ENCODE data around the genes SLC41A2, NOPCHAP1, WASHC4 and TCP11L2.

DNA sequence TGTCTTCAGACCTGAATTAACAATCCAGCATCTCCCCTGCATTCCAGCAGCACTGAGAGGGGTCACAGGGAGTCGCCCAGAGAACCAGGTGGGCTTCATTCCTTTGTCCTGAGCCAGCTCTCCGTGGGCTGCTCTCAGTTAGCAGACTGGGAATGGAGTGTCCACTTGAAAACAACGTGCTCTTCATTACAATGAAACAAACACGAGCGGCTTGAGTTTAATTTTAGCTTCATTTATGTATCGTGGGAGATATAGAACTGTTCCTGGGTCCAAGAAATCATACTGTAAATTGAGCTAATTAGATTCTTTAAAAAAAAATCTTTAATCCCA, 140.2 kb downstream of the CHST11 start:
- PRO-cap, result no peak
- RRBS, 2 experiments, result no CpG with 5 or more reads among the region's 6 CpGs

- PRO-cap, result no peak
- RRBS, 2 experiments, result no CpG with 5 or more reads among the region's 6 CpGs
Observed at GRCh38 chr12:104601250-104602149, 144.8 kb downstream of the CHST11 start.

GRCh38 chr12:104858560-104858959, 99.5 kb downstream of the SLC41A2 start:
- PRO-cap, result no peak
- RRBS, 2 experiments, result no CpG with 5 or more reads among the region's 3 CpGs

DNA sequence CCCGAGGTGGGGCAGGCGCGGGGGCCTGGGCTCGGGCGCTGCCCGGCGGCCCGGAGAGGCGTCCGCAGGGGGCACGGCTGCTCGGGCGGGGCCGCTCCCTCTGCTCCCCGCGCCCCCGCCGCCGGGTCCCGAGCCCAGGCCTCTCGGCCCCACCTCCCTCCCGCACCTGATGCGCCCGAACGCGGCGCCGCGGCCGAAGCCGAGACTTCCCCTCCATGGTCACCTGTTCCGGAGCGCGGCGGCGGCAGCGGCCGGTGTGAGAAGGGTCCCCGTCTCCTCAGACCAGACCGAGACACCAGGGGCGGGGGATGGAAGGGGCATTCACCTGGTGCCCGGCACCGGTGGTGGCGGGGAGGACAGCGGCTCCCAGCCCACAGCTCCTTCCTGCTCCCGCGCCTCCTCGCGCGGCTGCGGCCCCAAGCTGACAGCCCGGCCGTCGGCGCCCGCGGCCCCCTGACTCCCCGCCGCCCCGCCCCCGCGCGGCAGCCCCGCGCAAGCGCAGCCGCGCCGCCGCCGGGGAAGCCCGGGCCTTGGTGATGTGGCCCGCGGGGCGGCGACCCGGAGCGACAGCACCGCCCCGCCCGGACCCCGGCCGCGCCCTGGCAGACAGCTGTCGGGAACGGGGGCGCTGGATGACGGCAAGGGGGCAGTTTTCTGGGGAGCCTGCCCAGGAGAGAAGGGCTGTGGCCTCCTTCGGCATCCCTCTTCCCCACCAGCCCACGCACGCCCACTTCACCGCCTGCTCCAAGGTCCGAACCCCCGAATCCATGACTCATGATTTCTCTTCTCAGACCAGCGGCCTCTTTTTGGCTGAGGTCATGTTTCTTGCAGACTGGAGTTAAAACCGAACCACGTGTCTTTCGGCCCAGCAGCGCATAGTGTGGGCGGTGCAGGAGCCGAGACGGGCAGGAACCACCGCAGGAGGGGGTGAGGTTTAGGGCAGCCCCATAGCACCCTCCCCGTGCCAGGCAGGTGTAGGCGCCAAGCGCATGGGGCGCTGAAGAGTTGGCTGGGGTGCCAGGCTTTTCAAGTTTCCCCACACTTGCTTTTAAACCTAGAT, at the start of gene SLC41A2:
Gene SLC41A2 (minus strand): TSS at position 426 of the 1,060 bp plus-strand sequence.
- PRO-cap, result bidirectional peak, plus-strand start at position 493 of the sequence, minus-strand start at position 426 of the sequence; bidirectional peak, plus-strand start at position 899 of the sequence, minus-strand start at position 721 of the sequence
- RRBS, 2 experiments, result 2% methylated on average over 46 to 53 of the region's 107 CpGs

DNA sequence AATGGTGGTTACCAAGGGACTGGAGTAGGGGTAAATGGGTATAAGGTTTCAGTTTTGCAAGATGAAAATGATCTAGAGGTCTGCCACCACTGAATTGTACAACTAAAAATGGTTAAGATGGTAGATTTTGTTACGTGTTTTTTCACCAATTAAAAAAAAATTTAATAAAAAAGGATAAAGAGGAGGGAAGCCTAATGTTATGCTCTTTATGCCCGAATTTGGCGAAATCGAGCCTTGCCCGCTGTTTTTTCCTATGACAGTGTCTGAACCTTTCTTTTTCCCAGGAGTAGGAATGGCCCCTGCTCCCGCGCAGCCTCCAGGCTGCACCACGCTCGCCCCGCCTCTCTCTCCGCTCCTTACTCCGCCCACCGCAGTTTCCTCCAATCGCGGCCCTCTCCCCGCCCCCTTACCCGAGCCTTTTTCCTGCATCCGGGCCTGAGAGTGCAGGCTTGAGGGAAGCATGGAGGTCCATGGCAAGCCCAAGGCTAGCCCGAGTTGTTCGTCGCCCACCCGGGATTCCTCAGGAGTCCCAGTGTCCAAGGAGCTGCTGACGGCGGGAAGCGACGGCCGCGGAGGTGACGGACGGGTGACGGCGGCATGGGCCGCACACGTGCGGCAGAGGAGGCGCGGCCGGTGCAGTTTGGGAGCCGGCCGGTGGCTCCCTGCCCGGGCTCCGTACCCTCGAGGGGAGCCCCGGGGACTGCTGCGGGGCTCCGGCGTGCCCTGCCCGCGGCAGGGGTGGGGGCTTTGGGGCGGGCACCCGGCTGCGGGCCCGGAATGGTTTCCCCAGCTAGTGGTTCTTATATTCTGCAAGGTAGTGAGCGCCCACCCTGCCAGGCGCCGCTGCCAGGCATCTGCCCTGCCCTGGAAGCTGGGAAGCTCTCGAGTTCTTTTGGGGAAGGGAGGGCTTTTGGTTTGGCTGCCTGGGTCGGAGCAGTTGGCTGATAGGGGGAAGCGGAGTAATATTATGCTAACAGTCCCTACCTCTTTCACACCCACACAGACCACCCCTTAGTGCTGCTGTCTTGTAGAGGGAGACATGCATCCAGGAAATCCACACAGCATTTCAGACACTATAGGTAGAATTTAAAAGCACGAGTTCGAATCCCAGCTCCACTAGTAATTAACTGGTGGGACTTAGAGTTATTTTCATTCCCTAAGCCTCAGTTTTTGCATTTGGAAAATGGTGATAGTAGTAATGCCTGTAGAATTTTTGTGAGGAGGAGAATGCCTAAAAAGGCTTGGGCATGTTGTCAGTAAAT, at the start of gene NOPCHAP1:
Gene NOPCHAP1 (plus strand): TSS at position 424 of the 1,262 bp plus-strand sequence.
- PRO-cap, result bidirectional peak, plus-strand start at position 446 of the sequence, minus-strand start at position 330 of the sequence
- RRBS, 2 experiments, result 1 to 2% methylated on average over 11 to 17 of the region's 61 CpGs

GRCh38 chr12:105031158-105031531, 45.0 kb downstream of the NOPCHAP1 start:
- PRO-cap, result no peak
- RRBS, 2 experiments, result no CpG with 5 or more reads among the region's 1 CpG

DNA sequence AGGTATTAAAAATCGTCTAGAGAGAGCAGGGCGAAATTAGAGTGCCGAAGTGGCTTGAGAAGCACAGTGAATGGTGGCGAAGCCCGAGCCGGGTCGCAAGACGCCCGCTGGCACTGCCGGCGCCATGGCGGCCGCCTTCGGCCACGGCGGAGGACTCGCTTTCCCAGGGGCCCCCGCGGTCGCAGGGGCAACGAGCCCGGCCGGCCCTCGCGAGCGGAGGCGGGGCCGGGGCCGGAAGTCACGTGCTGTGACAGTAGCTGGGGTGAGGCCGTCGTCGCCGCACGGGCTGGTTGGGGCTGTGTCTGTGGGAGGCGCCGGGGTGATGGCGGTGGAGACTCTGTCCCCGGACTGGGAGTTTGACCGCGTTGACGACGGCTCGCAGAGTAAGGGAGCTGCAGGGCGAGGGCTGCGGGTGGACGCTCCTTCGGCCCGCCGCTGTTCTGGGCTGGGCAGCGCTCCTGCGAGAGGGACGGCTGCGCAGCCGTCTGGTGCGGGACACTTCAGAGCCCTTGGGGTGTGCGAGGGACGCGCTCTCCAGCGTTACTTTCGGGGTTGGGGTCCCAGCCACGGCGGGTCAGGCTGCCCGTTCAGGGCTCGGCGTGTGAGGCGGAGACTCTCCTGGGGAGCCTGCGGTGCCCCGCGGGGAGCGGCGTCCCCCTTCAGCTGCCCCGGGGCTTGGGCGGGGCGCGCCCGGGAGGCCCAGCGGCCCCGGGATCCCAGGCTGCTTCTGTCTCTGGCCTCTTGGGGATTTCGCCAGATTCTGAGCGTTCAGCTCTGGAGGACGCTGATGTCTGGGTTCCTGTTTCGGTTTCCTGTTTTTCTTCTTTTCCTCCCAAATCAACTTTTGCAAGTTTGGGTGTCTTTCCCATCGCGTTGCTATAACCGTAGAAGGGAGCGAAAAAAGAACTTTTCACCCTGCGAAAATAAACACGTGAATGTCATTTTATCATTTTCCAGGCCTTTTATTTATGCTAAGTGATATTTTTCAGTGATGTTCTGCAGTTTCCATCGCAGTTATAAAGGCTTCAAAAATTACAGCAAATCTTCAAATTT, at the start of gene WASHC4:
Gene WASHC4 (plus strand): TSS at position 253 of the 1,053 bp plus-strand sequence.
- PRO-cap, result bidirectional peak, plus-strand start at position 299 of the sequence, minus-strand start at position 157 of the sequence; bidirectional peak, plus-strand start at position 756 of the sequence, minus-strand start at position 729 of the sequence
- RRBS, 2 experiments, result 1 to 2% methylated on average over 17 of the region's 90 CpGs

DNA sequence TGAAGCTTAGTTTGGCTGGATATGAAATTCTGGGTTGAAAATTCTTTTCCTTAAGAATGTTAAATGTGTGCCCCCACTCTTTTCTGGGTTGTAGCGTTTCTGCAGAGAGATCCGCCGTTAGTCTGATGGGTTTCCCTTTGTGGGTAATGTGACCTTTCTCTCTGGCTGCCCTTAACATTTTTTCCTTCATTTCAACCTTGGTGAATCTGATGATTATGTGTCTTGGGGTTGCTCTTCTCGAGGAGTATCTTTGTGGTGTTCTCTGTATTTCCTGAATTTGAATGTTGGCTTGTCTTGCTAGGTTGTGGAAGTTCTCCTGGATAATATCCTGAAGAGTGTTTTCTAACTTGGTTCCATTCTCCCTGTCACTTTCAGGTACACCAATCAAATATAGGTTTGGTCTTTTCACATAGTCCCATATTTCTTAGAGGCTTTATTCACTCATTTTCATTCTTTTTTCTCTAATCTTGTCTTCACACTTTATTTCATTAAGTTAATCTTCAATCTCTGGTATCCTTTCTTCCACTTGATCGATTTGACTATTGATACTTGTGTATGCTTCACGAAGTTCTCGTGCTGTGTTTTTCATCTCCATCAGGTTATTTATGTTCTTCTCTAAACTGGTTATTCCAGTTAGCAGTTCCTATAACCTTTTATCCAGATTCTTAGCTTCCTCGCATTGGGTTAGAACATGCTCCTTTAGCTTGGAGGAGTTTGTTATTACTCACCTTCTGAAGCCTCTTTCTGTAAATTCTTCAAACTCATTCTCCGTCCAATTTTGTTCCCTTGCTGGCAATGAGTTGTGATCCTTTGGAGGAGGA, 52.3 kb downstream of the APPL2 start:
- PRO-cap, result no peak
- RRBS, 2 experiments, result no CpG with 5 or more reads among the region's 9 CpGs

- PRO-cap, result no peak
- RRBS, 2 experiments, result no CpG with 5 or more reads among the region's 20 CpGs
Observed at GRCh38 chr12:105197636-105198631, 38.0 kb downstream of the APPL2 start.

GRCh38 chr12:105239168-105239611, 3.2 kb upstream of the APPL2 start:
- PRO-cap, result no peak
- RRBS, 2 experiments, result no CpG with 5 or more reads among the region's 4 CpGs

- PRO-cap, result no peak
- RRBS, 2 experiments, result 13% methylated on average over 2 of the region's 6 CpGs; no CpG with 5 or more reads in 1 of the 2 experiments
Observed at GRCh38 chr12:105459811-105460407, 129.4 kb downstream of the C12orf75 start.

DNA sequence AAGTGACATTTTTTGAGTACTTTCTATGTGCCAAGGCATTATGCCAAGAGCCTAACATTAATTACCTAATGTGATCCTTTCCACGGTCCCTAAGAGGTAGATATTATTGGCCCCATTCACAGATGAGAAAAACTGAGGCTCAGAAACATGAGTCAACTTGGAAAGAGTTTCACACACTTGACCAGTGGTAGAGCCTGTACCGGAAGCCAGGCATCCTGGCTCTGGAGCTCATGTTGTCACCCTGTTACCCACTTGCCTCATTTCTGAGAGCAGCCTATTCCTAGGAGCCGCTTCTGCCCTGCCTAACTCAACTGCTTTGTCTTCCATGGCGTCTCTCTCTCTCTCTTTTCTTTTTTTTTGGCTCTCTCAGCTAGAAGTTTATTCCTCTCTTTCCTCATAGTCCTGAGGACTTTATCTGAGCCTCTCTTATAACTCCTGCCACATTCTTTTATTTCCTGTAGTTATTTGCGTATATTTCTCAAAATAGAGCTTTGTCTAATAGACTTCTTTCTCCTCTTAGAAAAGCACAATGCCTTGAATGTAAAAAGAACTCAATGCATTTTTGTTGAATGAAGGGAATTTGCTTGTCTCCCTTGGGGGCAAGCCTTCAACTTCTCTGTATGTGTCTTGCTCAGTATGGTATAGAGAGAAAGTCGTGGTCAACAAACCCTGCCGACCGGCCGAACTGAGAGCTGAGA, 136.2 kb downstream of the C12orf75 start:
- PRO-cap, result no peak
- RRBS, 2 experiments, result no CpG with 5 or more reads among the region's 9 CpGs

- PRO-cap, result no peak
- RRBS, 2 experiments, result no CpG with 5 or more reads among the region's 7 CpGs
Observed at GRCh38 chr12:106021350-106022129, 117.2 kb downstream of the NUAK1 start.

- PRO-cap, result no peak
- RRBS, 2 experiments, result no CpG with 5 or more reads among the region's 6 CpGs
Observed at GRCh38 chr12:106065132-106066335, 73.2 kb downstream of the NUAK1 start.

DNA sequence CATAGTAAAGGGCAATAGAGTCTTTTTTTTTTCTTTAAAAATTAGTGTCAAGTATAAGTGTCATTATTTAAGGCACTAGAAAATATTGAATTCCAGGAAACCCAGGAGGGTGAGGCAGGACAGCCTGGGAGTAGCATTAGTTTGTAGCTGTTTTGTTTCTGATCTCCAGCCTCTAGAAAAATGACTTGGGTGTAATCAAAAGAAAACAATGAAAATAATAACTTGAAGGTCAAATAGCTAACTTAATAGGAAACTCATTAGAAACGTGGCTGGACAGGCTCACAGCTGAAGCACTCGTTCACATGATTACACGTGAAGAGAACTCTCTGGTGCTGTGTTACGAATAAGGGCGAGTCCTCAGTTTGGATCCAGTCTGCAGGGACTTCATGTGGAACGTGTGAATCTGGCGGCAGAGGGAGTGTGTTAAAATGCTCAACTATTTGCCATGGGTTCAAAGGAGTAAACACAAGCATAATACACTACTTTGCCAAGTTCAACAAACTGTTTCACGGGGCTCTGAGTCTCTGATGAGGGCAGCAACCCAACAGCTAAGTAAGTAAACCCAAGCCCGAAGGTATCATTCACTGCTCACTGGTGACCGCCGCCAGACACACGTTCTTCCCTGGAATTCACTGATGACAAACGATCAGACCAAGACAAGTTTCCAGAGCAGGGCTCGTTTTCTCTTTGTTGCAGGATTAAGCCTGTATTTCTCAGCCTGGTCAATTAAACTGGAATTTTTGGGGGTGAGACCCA, 42.4 kb downstream of the NUAK1 start:
- PRO-cap, result unidirectional peak, minus-strand start at position 676 of the sequence
- RRBS, 2 experiments, result no CpG with 5 or more reads among the region's 14 CpGs

GRCh38 chr12:106101846-106102176, 36.9 kb downstream of the NUAK1 start:
- PRO-cap, result no peak
- RRBS, 2 experiments, result no CpG with 5 or more reads among the region's 4 CpGs

DNA sequence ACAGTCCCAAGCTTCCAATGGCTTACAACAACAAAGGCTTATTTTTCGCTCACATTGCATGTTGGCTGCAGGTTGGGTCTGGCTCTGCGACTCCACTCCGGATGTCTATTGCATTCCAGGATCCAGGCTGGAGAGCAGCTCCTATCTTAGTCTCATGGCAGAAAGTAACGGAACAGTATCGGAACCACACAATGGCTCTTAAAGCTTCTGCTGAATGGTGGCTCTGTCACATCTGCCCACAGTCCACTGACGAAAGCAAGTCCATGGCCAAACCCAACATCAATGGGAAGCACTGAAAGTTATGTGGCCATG, 54.5 kb downstream of the CKAP4 start:
- PRO-cap, result no peak
- RRBS, 2 experiments, result no CpG with 5 or more reads among the region's 6 CpGs

GRCh38 chr12:106198148-106198539, 49.7 kb downstream of the CKAP4 start:
- PRO-cap, result no peak
- RRBS, 2 experiments, result no CpG with 5 or more reads among the region's 5 CpGs

DNA sequence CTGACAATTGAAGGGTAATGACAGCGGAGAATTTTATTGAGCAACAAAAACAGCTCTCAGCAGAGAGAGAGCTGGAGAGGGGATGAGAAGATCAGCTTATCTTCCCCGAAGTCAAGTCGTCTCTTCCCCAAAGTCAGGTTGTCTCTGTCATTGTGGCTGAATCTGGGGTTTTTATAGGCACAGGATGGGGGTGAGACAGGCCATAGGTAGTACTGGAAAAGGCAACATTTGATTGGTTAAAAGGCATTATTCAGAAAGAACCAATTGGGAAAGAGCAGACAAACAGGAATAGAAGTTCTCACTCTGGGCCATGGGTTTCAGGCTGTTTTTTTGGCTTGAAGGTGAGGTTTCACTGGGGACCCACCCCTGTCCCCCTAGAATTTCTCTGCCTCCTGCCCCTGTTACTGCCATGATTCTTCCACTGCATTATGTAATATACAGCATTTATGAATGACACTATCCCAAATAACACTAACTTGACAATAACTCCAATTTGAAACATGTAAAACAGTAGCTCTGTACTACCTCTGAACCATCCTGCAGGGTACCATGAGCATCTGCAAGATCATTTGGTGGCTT, 23.0 kb upstream of the TCP11L2 start:
- PRO-cap, result no peak
- RRBS, 2 experiments, result no CpG with 5 or more reads among the region's 3 CpGs

- PRO-cap, result bidirectional peak, plus-strand start at chr12:106302814, minus-strand start at chr12:106302733
- RRBS, 2 experiments, result under 1% methylated on average over 11 of the region's 83 CpGs
Observed at GRCh38 chr12:106302383-106303238, at the start of gene TCP11L2. TCP11L2 (plus strand) TSS chr12:106302733.

Measured in astrocyte (in vitro differentiated cells and primary cell).